ENCODE data around the genes RP2 and TIMP1.

DNA sequence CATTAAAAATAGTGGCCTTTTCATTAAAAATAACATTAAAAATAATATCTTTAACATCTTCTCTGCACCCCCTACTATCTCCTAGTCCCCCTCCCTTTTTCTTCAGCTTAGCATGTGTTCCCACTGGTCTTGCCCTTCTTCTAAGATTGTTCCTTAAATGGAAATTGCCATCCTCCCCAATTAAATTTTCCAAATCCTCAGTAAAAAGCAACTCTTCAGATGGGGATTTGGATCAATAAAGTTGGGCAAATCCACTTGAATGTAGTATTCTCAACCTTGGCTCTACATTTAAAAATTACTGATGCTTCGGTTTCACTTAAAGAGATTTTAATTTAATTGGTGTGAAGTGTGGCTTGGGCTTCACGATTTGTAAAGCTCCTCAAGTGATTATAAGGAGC, 89.0 kb upstream of the DIPK2B start:
- RRBS = no CpG with 5 or more reads among the region's 2 CpGs

DNA sequence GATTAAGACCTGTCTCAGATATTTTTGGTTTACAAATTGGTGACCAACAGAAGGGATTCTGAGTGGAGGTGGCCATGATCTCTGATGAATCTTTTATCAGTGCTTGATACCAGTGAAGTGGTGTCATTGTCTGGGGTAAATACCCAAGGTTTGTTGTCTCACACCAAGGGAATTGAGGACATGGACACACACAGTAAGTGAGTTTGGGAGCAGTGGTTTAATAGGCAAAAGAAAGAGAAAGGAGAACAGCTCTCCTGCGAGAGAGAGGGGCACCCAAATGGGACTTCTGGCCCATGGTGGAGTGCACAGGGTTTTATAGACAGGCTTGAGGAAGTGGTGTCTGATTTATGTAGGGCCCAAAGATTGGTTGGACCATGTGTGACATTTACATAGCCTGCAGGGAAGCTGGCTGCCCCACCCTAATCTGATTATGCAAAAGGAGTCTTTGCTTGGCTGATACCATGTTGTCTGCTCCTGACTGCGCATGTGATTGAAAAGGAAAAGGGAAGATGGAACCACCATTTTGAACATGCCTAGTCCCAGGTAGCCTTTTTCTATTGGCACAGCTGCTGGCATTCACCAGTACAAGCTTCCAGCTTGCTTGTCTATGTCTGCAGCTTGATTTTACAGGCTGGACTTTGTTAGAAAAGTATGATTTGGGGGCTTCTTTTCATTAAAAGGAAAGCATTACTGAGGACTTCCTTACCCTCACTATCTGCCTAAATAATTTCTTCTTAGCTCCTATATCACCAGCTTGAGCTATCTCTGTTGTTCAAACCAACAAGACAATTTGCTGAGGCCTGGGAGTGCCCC, 100.0 kb upstream of the DIPK2B start:
- RRBS = no CpG with 5 or more reads among the region's 2 CpGs

DNA sequence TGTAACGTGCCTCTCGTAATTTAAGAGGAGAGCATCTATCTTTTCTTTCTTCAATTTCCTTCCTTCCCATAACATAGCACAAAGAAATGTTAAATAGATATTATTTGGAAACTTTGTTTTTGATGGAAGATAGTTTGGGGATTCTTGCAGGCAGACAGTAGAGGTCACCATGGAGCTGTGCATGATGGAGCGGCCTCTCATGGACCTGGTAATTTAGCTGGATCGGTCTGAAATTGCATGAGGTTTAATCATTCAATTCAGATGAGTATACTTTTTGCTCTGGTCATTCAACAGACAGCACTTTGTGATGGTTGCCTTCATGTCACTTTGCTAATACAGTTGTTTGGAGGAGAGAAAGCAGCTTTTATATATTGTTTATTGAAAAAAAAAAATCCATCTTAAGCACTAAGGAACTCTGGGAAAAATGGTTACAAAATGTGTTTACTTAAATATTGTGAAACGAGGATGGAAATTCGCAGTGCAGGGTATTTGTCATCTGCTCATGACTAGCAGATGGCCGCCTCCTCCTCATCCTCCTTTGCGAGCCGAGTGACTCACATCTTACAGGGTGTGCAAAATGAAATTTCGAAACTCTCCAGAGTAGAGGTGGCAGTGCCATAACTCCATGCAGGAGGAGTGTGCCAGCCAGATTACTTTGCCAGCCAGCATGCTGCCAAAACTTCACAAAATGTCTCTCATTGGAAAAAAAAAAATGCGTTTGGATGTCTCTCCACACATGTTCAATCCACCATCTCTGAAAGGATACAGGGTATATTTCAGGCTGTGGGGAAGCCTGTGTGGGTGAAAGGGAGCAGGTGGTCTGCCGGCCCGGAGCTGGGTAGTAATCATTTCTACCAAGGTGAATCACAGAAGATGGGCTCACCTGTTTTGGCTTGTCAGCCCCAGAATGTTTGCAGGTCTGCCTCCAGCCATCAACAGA, 314.8 kb upstream of the DIPK2B start:
- RRBS = no CpG with 5 or more reads among the region's 13 CpGs

GRCh38 chrX:45774738-45775548, 574.3 kb upstream of the DIPK2B start:
- RRBS = no CpG with 5 or more reads among the region's 7 CpGs

DNA sequence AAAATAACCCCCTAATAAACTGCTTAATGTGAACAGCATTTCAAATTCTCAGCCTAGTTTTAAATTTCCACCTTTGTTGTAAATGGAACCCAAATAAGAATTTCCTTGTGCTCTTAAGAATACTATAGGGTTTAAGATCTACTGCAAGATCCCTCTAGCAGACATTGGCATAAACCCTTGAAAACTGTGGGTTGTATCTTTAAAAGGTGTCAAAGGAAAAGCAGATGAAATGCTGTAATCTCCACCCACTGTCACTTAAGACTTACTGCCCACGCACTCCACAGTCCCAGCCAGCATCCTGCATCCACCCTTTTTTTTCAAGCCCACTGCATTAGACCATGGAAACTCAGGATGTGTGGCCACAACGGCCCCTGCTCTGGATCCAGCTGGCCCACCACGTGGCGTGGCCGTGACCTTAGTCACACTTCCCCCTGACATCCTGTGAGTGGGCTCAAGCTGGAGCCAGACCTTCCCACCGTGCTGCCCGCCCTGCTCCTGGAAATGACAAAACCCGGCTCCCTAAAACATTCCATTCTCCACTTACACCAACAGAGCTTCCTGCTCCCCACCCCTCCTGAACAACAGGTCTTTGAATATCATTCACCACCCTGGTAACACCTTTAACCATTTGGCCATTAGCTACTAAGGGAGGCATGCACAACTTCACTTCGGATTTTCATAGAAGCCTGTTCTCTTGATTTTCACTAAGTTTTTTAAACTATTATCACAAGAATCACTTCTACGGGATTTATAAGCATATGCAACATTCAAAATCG, 588.2 kb upstream of the DIPK2B start:
- RRBS = no CpG with 5 or more reads among the region's 11 CpGs

DNA sequence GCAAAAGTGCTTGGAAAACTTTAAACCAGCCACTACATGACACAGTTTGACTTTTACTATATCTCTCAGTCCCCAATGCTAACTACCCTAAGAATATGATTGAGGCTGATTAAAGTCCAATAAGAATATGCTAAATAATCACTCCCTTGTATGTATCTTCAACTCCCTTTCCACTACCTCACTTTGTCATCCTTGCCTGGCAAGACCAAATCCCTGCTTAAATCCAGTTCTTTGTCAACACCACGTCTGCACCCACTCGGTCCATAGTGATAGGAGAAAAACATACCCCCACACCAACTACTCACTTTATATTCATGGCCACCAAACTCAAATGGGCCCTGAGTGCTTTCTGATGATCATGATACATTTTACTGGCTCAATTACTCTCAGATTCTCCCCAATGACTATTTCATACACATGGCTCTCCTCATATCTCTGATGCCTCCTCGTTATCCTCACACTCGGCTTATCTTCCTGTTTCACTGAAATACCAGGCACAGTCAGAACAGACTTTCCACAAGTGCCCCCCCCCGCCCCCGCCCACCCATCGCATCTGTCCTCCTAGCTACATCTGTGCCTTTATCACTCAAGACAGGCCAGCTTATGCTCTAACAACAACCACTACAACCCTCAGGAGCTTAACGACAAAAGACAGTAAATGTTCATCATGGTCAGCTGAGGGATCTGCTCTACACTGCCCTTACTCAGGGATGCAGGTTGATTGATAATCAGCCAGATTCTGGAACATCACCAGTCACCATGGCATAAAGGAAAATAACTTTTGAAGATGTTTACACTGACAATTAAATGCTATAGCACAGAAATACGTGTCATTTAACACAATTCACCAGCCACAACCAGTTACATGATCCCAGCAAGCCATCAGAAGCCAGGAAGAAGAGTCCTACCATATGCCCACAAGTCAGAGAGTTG, 610.6 kb upstream of the DIPK2B start:
- RRBS = no CpG with 5 or more reads among the region's 9 CpGs

- RRBS = no CpG with 5 or more reads among the region's 2 CpGs
Measured at GRCh38 chrX:46244126-46244362, 203.1 kb upstream of the KRBOX4 start.

GRCh38 chrX:46588219-46588825, 14.8 kb downstream of the CHST7 start:
- RRBS = no CpG with 5 or more reads among the region's 5 CpGs

DNA sequence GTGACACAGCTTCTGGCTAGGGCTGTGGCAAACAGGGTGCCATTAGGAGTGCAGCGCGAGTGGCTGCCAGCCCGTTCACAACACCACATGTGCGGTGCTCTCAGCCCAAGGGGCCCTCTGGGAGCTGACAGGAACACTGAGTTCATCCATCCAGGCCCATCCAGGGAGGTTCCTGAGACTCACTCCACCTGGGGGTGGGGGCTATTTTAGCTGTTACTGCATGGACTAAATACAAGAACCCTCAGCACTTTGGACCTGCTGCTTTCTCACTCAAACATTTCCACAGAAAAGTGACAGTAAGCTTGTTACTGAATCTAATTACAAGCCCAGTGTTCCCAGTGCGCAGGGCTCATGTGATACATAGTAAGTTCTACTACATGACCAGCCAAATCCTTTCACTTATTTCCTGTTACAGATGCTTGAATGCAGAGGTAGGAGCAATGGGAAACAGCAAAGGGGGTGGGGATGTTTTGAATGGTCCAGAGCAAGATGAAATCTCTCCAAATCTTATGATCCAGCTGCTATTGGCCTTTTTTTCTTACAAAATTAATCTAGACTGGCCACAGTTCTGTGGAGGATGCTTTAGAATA, 55.7 kb downstream of the CHST7 start:
- RRBS = no CpG with 5 or more reads among the region's 5 CpGs

DNA sequence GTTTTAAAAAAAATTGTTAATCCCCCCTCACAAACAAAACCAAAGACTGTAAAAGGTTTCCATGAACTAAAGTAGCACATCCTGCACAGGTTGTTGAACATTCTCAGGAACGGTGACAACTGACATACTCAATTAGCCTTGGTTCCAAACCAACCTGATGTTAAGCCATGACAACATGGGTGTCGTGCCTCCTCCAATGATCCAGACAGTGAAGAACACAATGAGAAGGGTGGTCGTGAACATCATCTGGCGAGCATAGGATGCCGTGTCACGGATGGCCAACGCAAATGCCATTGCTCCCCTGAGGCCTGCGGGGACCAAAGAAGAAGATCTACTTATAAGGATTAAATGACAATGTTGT, 69.5 kb downstream of the CHST7 start:
- RRBS = no CpG with 5 or more reads among the region's 8 CpGs

GRCh38 chrX:46775303-46775634, 16.4 kb upstream of the SLC9A7 start:
- RRBS = no CpG with 5 or more reads among the region's 1 CpG

GRCh38 chrX:46836780-46837777, at the start of gene RP2:
Gene RP2, plus strand, starts transcription at chrX:46837043.
- RRBS = 1% methylated on average over 8 of the region's 71 CpGs

DNA sequence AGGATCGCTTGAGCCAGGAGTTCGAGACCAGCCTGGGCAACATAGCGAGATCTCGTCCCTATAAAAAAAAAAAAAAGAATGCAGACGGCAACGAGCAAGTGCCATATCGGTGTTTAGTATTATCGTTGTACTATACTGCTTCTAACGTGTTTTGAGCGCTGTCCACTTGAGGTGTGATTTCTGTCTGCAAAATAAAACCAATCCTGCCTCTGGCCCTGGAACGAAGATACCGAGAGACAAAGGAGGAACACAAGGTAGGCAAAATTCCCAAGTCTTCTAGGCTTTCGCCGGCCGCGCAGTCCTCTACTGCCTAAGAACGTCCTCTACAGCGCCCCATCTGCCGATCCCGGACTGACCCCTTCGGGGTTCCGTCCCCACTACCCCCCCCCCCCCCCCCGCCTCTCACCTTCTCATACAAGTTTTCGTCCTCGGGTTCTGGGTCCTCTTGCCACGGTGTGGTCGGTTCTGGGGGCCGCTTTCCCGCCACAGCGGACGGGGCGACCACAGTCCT, 380 bp downstream of the NDUFB11 start:
- RRBS = 2% methylated on average over 7 of the region's 32 CpGs

DNA sequence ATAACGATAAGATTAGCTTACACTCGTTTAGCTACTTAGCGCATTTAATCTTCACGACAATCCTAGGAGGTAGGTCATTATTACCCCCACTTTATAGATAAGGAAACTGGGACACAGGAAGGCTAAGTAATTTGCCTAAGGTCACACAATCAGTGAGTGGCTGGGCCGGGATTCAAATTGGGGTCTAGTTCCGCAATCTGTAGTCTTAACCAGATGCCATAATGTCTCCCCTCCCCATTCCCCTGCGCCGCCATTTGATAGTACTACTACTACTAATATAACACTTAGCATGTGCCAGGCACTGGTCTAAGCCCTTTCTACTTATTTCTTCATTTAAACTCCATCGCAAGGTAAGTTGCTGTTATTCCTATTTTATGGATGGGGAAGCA, 1.6 kb upstream of the UBA1 start:
- RRBS = no CpG with 5 or more reads among the region's 9 CpGs

DNA sequence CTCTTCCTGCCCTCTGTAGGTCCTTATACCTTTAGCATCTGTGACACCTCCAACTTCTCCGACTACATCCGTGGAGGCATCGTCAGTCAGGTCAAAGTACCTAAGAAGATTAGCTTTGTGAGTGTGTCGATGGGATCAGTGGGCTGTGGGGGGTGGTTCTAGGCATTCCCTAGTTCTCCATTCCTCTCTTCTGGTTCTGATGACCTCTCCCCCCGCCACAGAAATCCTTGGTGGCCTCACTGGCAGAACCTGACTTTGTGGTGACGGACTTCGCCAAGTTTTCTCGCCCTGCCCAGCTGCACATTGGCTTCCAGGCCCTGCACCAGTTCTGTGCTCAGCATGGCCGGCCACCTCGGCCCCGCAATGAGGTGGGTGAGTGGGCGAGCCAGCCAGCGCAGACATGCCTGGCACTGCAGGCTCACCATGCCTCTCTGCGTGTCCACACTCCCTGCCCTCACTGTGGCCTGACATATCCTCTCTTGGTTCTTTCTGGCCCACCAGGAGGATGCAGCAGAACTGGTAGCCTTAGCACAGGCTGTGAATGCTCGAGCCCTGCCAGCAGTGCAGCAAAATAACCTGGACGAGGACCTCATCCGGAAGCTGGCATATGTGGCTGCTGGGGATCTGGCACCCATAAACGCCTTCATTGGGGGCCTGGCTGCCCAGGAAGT, 8.6 kb downstream of the UBA1 start:
- RRBS = no CpG with 5 or more reads among the region's 18 CpGs

DNA sequence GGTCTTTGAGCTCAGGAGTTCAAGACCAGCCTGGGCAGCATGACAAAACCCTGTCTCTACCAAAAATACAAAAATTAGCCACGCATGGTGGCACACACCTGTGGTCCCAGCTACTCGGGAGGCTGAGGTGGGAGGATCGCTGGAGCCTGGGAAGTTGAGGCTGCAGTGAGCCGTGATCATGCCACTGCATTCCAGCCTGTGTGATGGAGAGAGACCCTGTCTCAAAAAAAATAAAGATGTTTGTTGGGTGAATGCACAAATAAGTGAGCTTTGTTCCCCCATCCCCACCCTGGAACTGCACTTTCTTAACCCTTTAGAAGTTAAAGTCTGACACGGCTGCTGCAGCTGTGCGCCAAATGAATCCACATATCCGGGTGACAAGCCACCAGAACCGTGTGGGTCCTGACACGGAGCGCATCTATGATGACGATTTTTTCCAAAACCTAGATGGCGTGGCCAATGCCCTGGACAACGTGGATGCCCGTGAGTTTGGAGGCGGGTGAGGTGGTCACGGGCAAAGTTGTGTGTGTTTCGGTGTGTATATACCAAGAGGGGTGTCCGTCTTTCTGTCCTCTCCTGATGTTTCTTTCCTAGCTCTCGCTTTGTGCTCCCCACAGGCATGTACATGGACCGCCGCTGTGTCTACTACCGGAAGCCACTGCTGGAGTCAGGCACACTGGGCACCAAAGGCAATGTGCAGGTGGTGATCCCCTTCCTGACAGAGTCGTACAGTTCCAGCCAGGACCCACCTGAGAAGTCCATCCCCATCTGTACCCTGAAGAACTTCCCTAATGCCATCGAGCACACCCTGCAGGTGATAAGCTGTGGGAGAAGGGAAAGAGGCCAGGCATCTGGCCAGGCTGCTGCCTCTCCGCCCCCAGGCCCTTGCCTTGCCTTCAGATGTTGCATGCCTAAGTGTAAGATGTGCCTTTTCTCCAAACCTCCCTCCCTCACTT, 12.3 kb downstream of the UBA1 start:
- RRBS = no CpG with 5 or more reads among the region's 25 CpGs

DNA sequence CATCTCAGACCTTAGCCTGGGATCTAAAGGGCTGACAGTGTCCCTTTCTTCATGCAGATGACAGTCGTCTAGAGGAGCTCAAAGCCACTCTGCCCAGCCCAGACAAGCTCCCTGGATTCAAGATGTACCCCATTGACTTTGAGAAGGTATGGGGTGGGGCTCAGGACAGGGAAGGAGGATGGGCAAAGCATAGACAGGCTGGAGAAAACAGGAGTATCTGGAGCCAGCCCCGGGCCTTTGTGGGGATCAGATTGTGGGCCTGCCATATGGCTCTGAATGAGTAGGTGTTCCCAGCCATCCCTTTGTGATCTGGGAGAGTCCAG, 6.2 kb upstream of the CDK16 start:
- RRBS = no CpG with 5 or more reads among the region's 2 CpGs

GRCh38 chrX:47226982-47227525, 5.8 kb upstream of the USP11 start:
- RRBS = no CpG with 5 or more reads among the region's 17 CpGs

- RRBS = under 1% methylated on average over 5 of the region's 28 CpGs
Measured at GRCh38 chrX:47581903-47582730, at the start of gene TIMP1. Gene TIMP1, plus strand, starts transcription at chrX:47582436.

DNA sequence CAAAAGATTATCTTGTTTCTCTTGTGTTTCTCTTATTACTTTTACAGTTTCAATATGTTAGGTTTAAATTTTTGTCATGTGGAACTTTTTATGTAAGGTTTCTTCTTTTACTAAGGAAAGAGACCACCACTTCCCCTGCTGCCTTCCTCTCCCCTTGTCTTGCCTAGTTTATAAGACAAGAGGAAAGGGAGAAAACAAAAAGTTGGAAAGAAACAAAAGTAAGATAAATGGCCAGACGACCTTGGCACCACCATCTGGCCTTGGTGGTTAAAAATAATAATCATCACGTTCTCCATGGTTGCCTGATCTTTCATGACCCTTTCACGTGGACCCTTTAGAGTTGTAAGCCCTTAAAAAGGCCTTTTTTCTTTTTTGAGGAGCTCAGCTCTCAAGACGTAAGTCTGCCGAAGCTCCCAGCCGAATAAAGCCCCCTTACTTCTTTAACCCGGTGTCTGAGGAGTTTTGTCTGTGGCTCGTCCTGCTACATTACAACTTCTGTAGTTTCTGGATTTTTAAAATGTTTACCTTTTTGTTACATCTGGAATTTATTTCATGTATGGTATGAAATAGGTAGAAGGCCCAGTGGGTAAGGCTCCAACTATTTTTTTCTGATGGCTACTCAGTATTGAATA, 18.4 kb downstream of the ZNF630 start:
- RRBS = no CpG with 5 or more reads among the region's 8 CpGs

All from non-pigmented ciliary epithelial cell (primary cell).